Mammary microvascular endothelial cell (primary cell): ENCODE results near the genes MGRN1, ZNF500 and SEPTIN12.

DNA sequence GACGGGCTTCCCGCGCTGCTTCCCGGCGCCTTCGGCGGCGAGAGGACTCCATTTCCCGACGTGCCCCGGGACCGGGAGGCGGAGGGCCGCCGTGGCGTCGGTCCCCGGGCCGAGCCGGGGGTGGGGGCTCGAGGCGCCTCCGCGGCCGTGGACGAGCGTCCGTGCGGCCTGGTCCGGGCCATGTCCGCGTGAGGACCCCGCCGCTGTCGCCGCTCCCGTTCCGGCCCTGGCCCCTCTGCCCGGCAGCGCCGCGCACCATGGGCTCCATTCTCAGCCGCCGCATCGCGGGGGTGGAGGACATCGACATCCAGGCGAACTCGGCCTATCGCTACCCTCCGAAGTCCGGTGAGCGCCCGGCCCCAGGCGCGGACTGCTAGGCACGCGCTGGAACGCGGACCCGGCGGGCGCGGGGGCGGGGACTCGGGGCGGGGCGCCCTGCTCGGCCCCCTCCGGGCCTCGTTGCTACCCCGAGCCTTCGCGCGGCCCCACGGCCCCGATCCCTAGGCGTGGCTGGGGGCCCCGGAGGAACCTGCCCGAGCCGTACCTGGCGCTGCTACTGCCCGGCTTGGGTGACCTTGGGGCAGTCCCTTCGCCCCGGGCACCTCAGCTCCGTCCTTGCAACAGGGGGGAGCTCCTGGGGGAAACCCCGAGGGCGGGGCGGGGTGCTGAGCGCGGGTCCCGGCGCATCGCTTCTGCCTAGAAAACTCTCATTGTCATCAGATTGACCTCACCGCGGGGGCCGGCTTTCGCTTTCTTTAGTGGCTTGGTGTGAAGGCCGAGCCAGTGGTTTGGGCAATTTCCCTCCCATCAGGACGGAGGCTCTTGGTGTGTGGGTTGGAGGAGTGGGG, at the start of gene MGRN1:
TSS of gene MGRN1 (plus strand) at position 123 of the 848 bp plus-strand sequence.
- RAMPAGE, long total RNA = no peak

GRCh38 chr16:4677891-4678641, 15.3 kb upstream of the NUDT16L1 start:
- RAMPAGE, long total RNA = no peak

GRCh38 chr16:4679584-4680814, 13.4 kb upstream of the NUDT16L1 start:
- RAMPAGE, long total RNA = no peak

DNA sequence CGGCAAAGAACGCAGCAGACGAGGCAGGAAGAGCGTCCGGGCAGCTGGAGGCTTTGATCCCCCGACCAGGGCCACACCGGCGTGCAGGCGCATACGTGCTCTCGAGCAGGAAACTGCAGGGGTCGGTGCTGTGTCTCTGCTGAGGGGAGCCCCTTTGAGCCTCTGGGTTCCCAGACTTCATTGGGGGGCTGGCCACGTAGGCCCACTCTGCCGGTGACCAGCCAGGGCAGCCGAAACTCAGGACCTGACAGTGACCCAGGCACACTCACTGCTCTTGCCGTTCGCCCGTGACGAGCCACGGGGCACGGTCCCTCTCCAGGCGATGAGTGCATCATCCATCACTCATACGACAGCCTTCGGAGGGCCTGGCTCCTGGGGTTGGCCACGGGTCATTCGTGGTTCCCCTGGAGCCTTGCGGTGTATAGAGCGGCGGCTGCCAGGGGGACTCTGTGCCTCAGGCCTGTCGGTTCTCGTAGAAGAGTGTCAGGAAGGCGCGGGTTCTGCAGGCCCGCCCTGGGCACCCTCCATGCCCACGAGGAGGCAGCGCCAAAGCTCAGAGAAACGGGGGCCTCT, 11.3 kb upstream of the NUDT16L1 start:
- RAMPAGE, long total RNA = no peak

GRCh38 chr16:4682514-4683768, 10.4 kb upstream of the NUDT16L1 start:
- RAMPAGE, long total RNA = no peak

DNA sequence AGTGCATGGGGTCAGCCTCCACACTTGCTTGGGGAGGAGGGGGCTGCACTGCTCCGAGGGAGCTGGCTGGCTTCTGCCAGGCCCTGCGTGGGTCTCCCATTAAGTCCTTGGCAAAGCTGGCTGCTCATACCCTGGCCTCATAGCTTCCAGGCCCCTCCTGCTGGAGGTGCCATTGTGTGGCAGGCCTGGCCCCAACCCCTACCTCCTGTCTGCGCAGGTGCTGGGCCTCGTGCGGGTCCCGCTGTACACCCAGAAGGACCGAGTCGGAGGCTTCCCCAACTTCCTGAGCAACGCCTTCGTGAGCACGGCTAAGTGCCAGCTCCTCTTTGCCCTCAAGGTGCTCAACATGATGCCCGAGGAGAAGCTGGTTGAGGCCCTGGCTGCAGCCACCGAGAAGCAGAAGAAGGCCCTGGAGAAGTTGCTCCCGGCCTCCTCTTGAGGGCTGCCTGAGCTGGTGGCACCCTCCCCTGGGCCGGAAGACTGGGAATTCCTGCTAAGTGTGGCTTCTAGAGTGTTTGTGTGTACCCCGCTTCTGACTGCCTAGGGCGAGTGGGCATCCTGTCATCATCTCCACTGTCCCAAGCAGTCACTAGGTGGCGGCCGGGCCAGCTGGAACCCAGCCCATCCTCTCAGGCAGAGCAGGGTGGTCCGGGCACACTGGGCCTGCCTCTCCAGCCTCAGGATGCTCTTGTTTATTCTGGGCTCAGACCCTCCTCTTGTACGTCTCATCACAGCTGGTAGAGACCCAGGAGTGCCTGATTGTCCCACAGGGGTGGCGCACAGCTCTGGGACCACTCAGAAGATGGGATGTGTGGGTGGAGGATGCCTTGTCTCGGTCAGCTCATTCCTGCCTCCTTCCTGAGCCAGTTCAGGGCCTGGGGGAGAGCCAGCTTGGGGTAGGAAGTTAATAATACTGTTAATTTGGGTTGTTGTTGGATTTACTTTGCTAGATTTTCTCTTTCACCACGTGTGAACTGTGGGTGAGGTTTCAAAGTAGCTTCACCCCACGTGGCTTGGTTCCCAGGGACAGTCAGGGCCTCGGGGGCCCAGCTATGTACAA, 1.7 kb downstream of the NUDT16L1 start:
- RAMPAGE, long total RNA = no peak

- RAMPAGE, long total RNA = no peak
Observed at GRCh38 chr16:4725059-4725563, 9.0 kb downstream of the ANKS3 start.

DNA sequence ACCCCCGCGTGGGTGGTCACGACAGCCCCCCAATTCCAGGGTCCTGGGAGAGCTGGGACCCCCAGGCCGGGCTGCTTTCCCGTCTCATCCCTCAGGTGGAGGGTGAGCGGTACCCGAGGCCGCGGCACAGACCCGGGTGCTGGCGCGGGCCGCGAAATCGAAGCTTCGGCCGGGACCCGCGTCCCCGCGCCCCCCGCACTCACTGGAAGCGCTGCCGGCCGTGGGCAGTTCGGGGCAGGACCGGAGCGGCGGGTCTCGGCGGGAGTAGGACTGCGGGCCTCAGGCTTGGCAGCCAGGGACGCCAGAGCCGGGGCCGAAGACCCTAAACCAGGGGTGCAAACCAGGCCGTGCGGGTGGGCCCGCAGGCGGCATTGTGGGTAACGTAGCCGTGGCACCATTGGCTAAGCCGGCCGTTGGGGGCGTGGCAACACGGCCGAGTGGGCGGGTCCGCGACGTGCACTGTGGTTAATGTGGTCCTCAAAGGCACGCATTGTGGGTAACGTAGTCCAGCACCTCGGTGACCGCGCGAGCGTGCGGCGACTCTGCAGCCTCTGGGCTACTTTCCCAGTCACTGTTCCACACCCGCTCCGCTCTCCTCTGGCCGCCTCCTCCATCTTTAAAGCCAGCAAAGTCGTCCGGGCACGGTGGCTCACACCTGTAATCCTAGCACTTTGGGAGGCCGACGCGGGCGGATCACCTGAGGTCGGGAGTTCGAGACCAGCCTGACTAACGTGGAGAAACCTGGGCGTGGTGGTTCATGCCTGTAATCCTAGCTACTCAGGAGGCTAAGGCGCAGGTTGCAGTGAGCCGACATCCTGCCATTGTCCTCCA, at the start of gene ZNF500:
TSS of gene ZNF500 (minus strand) at position 349 of the 831 bp plus-strand sequence.
- RAMPAGE, long total RNA = no peak

GRCh38 chr16:4788016-4788687, at the start of gene SEPTIN12:
Gene SEPTIN12, minus strand, starts transcription at chr16:4788345.
- RAMPAGE, long total RNA = no peak

GRCh38 chr16:4801565-4801987, 857 bp downstream of the ROGDI start:
- RAMPAGE, long total RNA = no peak

DNA sequence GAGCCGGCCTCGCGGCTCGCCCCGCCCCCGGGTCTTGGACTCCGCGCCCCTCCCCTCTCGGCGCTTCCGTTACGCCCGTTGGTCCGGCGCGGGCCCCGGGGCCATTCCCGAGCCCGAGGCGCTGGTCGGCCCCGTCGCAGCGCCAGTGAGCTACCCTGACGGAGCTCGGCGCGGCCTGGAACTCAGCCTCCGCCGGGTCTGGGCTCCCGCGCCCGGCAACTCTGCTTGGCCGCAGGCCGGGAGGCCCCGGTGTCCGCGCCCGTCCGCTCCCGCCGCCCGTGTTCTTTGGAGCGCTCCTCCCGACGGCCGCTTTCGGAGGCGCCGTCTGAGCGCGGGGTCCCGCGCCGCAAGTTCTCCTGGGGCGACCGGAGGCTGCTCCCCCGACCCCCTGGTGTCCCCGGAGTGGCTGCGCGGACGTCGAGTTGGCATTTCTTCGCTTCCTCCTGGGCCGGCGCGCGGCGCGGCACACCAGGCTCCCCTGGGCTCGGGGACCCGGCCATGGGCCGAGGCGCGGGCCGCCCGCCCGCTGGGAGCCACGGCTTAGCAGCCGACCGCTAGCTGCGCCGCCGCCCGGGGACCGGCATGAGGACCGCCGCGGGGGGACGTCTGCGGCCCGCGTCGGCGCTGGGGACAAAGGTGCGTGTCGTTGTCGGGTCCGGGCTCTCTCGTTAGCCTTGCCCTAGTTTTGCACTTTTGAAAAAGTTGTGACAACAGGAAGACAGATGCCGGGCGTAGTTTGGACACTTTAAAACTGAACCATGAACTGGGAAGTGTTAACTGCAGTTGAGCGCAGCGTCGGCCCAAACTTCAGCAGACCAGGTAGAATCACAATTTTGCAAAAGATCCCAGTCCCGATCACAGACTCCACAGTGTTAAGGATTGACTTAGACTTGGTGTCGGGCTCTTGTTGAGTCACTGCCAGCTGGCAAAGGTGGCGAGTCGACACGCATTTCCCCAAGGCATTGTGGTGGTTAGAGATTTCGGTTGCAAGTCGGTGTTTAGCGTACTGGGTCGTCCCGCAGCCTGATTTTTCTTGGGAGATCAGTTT, 618 bp downstream of the UBN1 start:
- RAMPAGE, long total RNA = no peak

- RAMPAGE, long total RNA = no peak
Observed at GRCh38 chr16:4852753-4853243, 5.5 kb downstream of the UBN1 start.

DNA sequence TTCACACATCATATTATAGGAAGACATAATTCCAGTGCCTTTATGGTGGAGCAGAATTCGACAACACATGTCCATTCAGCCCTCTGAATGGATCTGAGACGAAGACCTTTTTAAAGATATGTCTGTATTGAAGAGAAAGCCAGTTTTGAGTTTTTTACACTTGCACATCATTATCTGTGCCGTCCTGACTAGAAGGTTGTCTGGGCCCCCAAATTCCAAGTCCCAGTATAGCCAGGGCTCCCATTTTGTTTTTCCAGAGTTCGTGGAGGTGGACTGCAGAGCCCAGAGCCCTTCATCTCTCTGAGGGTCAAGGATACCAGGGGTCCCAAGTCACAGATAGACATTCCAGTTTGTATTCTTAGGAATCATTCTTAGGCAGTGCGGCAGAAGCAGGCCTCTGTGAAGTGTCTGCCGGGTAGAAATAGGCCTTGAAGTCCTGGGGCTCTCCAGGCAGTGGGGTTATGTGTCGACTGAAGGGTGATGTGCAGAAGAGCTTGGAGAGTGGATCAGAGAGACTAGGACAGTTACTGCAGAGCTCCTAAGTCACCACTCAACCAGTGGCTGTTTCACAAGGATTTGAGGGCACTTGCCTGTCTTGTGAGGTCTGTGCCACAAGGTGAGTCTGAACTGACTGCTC, 33.7 kb downstream of the UBN1 start:
- RAMPAGE, long total RNA = no peak

DNA sequence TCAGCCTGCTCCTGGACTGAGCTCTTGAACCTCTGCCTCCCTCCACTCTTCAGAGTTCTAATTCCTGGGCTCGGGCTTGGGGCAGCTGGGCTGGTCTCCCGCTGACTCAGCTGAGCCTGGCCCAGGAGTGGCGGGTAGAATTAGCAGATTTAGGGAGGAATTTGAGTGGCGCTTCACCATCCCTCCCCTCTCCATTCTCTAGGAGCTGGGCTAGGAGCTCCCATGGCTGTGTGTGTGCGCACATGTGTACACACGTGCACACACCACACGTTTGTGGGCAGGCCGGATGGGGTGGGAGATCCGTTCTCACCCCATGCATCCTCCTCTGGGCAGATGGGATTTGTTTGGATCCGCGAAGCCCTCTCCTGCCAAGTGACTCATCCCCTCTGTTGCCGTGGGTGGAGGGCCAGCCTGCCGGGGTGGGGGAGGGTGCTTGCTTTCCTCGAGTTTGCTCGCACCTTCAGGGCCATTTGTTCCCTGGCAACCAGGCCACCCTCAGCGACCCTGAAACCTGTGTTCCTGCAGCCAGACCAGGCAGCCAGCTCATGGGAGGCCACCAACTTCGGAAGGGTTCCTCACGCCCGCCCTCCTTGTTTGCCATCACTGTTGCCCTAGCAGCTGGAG, 6.3 kb upstream of the PPL start:
- RAMPAGE, long total RNA = no peak

DNA sequence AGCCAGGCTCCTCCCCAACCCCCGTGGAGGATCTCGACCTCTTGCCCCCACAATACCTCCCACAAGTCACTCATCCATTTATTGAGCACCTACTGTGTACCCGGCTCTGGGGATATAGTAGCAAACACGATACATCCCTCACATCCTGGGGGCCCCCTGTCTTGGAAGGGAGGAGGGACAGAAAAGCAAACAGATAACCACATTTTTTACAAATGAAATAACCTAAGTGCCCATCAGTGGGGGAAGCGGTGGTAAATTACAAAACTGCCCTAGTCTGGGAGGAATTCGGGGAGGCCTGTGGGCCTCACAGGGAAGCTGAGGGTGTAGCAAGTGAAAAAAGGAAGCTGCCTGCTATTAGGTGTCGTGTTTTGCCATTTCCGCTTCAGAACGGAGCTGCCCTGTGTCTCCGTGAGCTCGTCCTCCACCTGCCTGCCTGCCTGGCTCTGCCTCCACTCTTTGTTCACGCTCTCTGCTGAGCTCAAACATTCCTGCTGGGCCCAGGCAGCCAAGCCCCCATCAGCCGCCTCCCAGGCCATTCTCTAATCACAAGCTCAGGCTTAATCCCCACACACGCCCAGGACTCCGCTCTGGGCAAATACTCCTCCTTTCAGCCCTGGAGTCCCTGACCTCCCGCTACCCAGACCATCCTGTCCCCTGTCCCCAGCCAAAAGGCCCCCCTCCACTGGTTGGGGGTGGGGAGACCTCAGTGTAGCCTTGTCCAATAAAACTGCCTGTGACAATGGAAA, 10.3 kb upstream of the SEC14L5 start:
- RAMPAGE, long total RNA = no peak

DNA sequence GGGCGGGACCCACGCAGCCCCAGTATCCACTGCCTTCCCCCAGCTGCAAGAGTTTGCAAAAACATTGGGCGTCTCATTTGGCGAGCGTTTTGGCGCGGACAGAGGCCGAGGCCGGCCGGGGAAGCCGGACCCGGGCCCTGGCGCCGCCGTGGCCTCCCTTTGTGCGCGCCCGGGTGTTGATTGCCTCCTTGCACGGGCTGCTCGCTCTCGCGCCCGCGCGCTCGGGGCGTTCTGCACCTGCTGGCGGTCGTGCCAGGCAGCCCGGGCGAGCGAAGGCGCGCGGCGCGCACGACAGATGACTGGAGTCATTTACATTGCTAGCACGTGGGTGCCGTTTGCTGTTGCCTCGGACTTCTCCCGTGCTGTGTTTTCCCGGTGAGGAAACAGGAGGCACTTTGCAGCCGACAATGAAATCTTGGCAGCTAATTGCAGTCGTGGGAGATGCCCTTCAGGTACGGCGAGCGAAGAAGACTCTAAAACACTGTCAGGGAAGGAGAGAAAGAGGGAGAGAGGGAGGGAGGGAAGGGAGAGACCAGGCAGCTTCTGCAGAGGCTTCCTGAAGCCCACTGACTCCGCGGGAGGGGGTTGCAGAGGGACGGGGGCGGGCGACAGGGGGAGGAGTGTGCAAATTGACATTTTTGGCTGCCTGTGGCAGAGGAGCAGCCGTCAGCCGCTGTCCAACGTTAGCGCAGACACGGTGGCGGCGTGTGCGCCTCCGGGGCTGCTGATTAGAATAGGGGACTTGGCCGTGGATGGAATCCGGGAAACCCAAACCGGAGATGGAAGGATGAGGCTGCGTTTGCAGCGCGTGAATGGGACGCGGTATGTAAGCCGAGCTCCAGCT, 464.5 kb downstream of the RBFOX1 start:
- RAMPAGE, long total RNA = no peak

DNA sequence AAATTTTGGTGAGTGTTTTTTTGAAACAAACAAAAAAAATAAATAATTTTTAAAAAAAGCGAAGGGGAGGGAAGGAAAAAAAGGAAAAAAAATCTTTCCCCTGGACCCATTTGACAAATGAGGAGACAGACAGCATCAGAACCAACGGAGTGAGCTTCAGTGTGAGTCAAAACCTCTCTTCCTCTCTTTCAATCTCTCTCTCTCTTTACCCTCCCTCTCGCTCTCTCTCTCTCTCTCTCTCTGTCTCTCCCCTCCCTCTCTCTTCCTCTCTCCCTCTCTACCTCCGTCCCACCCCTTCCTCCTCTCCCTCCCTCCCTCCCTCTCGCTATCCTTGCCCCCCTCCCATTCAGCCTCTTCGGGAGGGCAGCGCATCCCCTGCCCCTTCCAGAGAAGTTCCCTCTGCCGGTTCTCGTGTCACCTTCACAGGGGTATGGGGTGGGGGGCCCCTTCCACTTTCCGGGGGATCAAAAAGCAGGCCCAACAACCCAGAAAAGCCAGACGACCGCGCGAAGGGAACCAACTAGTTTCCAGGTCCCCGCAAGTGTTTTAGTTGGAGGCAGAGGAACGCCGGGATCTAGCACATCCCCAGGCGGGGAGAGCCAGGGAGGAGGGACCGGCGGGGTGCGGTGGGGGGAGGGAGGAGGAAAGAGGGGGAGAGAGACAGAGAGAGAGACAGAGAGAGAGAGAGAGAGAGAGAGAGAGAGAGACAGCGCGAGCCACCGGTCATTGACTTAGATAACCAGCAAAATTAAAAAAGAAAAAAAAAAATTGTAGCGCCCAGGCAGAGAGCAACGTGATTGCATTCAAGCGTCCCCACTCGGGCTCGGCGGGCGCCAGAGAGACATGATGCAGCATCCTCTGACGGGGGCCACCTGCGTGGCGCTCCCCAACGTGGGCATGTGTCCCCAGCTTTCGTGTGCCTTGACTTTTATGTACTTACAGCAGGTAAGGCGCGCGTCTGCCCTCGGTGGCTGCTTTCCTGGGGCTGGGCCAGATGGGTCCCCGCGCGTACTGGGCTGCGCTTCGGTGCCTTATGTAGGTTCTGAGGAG, 1285.0 kb downstream of the RBFOX1 start:
- RAMPAGE, long total RNA = no peak

GRCh38 chr16:7675535-7675871, 914.8 kb downstream of the TMEM114 start:
- RAMPAGE, long total RNA = no peak

- RAMPAGE, long total RNA = no peak
Observed at GRCh38 chr16:8713447-8714013, 39.1 kb downstream of the ABAT start.

DNA sequence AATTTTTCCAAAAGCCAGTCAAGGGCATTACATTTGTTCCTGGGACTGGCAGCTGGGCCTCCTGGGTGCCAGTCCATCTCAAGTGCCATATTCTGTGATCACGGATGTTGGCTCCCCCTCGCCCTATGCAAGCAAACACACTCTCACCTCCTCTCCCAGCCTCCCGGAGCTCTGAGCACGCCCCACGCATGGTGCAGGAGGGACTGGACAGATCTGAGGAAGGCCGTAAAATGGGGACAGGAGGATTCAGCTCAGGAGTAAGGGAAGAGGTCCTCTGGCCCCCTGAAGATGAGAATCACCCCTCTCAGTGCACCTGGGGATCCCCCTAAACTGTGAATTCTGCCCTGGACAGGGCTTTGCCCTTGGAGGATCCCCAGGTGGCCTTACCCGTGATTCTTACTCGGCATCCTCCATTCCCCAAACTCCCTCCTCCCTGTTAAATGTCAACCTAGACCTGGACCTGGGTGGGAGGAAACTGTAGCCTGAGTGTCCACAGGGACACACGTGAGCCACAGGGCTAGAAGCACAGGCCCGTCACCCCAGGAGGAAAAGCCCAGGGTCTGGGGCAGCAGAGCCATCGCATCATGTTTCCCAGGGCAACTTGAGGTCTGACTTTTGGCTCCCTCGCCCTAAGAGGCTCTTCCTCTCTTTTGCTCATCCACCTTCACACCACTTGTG, 15.6 kb downstream of the TMEM186 start:
- RAMPAGE, long total RNA = no peak